PFSK-1 (cell line): ENCODE measurements around the genes NEMP1, LRP1, STAC3 and MBD6.

DNA sequence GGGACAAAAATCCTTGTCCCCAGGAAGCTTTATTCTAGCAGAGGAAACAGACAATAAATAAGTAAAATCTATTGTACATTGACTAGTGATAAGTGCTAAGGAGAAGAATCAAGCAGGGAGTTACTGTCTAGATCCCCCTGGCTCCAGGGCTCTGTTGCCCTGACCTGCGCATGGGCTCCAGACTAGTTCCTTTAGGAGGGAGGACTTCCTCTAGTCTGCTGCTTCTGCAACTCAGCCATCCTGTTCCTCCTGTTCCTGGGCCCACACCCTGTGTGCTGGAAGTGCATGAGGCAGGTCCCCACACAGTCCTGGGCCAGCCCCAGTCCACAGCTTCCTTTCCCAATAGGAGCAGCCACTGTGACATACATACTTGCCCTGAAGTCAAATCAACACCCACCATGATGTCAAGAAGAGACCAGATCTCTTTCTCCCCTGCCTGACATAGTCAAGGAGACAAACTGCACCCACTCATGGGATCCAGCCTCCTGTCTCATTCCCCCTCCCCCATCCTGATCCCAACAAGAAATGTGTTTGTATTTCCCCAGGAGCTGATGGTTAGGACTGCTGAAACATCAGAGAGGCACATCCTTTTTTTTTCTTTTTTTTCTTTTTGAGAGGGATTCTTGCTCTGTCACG, 1.3 kb downstream of the SDR9C7 start:
- RRBS: no CpG with 5 or more reads among the region's 2 CpGs

- RRBS: no CpG with 5 or more reads among the region's 3 CpGs
These were observed 1.1 kb upstream of the MYO1A start for GRCh38 chr12:57050840-57051628.

DNA sequence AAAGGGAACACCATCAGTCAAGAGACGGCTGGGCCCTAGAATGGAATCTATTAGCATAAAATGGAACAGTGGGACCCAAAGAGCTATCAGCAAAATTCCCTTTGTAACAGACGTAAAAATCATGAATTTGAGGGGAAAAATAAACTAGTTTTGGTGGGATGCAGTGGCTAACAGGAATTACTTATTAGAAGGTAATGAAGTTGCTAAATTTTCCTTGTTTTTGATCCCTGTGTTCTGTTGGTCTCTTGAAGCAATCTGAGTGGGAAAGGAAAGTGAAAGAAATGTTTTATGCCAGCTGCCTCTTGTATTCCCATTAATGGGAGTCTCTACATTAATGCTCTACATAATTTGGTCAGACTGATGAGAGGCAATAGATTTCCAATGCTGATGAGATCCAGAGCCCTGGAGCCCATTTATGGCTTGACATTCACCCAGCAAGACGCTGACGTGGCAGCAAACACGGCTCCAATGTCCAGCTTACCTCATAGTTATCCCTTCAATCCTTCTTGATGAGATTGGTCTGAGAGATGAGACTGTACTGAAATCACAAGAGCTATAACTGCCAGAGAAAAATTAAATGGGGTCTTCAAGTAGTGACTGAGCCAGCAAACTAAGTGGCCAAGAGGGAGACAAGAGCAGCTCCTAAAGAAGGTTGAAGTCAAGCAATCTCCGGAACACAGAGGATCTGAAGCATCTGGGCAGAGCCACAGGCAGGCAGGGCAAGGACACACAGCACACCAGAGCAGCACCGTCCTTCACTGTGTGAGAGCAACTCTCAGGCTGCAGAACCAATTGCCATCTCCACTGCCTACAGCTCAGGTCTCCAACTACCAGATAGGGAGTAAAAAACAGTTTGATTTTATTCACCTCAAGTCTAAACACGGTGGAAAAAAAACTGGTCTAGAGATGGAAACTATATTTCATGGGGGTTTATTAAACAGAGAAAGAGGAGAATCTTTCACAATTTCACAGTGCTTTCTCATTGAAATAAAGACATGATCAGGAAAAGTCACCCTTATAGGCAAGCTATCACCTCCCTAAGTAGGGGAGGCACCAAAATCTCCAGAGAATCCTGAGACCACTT, 7.2 kb upstream of the MYO1A start:
- RRBS: no CpG with 5 or more reads among the region's 8 CpGs

DNA sequence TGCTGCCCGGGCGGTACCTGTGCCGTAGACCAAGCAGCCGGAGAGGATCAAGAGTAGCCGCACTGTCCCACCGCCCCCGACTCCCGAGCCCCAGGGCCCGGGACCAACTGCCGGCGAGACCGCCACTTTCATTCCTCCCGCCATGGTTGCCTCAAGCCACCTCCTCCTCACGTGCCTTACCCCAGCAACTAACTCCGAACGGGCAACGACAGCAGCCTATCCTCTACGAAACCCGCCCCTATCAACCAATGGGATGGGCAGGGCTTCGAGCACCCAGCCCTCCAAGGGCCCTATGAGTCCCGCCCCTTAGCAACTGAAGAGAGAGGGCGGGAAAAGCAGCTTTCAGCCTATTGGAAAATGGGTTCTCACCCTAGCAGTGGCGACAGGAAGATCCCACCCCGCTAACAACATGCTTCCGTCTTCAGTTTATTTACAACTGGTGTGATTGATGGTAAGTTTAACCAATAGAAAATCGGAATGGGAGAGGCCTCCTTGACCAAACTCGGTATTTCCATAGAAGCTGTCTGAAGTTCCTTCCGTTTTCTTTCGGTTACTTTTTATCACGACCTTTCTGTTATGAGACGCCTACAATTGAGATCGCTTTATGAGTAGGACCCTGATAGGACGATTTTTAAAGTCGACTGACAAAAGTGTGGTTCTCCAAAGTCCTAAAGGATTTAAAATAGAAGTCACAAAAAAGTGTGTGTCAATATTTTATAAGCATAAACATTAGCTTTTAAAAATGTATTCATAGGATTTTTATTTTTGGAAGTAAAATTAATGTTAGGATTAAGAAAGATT, at the start of gene NEMP1:
TSS of gene NEMP1 (minus strand) at position 190 of the 801 bp plus-strand sequence.
- RRBS: 2% methylated on average over 7 of the region's 34 CpGs

DNA sequence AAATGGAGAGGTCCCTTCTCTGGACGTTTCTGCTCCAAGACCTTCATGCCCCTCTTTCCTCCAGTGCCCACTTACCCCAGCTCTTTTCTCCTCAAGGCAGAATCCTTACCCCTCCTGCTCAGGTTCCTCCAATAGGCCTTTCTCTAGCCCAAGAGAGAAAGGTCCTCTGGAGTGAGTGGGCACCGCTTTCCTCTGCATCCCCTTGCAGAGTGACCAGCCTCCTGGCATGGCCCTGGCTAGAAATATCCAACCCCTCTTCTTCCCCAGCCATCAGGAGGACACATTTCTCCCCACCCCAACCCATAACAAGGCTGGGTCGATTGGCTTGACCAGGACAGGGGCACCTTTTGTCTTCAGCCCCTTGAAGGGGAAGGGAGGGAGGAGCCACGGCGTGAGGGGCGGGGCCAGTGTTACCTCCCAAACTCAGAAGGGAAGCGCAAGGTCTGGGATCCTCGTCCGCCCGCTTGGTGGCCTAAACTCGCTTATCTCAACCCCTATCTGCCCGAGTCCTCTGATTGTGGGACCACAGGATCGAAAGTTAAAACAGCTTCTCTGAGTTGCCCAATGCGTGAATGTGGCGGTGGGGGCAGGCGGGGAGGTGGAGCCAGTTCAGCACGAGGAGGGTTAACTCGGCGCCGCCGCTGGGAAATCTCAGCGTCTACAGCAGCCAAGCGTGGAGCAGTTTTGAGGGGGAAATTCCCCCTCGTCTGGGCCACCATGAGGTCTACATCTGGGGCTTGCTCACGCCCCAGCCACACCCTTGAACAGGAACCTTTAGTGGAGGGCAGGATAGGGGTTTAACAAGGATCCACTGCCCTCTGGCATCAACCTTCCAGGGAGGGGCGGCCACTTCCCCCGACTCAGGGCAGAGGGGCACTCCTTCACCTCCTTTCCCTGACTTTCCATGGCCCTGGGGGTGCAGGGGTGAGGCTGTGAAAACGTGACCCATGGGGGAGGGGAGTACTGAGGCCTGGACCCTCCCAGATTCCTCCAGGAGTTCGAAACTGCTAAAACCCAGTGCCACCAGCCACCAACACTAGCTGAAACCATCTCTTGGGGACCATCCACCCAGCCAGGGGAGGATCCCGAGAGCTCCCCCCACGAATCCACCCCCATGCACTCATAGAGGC, 829 bp downstream of the STAT6 start:
- RRBS: no CpG with 5 or more reads among the region's 31 CpGs

GRCh38 chr12:57128193-57129235, at the start of gene LRP1:
Gene LRP1 (plus strand): TSS chr12:57128483.
- RRBS: 2% methylated on average over 13 of the region's 59 CpGs

GRCh38 chr12:57135358-57135835, 7.1 kb downstream of the LRP1 start:
- RRBS: no CpG with 5 or more reads among the region's 5 CpGs

DNA sequence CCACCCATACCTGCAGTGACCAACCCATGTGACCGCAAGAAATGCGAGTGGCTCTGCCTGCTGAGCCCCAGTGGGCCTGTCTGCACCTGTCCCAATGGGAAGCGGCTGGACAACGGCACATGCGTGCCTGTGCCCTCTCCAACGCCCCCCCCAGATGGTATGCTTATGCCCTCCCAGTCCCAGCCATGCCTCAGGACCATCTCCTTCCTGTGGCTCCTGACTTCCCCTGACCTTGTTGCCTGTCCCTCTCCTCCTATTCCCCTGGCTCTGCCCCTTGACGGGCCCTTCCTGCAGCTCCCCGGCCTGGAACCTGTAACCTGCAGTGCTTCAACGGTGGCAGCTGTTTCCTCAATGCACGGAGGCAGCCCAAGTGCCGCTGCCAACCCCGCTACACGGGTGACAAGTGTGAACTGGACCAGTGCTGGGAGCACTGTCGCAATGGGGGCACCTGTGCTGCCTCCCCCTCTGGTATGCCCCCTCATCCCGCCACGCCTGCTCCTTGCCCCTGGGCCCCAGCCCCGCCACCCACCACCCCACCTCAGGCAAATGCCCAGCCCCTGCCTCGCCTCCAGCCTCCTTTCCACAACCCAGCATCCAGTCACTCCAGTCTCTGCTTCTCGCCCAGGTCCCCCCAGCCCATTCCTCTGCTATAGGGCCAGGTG, 6.5 kb upstream of the NXPH4 start:
- RRBS: no CpG with 5 or more reads among the region's 19 CpGs

DNA sequence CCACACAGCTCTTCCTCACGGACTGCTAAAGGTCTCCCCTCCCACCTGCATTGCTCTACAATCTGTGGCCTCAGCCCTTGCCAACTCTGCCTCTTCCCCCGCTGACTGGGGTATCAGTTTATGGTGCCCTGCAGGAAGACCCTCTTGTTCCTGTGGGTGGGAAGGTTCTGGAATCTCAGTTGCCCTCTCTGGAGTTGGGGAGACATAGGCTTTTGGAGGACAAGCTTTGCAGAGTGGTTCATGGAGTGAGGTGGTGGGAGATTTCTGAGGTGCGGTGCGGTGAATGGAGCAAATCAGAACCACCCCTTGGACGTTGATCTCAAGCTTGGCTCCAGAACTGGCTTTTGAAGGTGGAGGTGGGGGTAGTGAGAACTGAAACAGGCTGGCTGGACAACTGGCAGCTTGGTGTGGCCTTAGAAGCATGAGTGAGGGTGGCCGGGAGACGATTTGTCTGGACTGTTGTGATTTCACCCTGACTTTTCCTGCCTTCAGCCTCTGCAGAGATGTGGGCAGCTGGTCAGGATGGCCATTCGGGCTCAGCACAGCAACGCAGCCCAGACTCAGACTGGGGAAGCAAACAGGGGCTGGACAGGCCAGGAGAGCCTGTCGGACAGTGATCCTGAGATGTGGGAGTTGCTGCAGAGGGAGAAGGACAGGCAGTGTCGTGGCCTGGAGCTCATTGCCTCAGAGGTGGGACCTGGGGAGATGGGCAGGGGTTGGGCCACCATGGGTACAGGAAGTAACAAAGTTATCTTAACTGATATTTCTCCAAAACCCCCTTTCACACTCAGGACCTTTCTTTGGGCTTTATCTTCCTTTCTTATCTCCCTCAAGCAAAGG, 1.0 kb downstream of the SHMT2 start:
- RRBS: no CpG with 5 or more reads among the region's 11 CpGs

GRCh38 chr12:57232317-57232954, 2.9 kb downstream of the SHMT2 start:
- RRBS: 100% methylated on average over 2 of the region's 17 CpGs

DNA sequence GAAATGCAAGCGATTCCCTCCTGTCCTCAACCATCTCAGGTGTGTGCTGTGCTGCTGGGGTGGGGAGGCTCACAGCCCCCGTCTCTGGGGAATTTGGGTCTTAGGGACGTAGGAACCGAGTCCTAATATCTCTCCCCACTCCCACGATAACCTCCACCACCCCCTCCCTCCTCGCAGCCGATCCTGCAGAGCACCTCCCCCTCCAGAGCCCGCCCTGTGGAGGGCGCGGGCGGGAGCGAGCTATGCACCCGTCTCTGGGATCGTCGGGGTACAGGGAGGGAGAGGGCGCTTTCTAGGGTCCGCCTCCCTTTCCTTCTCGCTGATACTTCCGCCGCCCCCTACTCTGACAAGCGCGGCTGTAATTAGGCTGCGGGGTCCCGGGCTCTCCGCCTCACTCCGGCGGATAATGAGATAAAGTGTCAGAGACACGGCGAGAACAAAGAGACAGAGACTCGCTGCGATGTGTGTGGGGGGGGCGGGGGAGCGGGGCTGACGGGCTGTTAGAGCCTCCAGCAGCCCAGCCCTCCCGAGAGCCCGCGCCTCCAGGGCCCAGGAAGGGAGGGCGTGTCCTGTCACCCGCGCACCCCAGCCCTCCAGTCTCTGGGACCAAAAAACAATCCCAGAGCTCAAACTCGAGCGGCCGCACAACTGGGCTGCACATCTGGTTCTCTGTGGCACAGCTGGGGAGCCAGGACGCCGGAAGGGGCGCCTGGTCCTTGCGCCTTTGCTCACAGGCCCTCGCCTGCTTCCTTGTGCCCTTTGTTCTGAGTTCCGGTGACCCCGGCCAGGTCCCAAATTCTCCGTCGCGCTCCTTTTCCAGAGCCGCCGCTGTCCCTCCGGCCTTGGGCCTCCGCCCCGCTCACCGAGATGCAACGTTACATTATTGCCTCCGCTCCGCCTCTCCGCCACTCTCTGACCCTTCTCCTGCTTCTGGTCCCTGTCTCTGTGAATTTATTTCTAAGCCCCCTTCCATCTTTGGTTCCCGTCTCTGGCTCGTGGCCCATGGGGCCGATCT, 1.3 kb upstream of the NDUFA4L2 start:
- RRBS: 83% methylated on average over 12 of the region's 66 CpGs

DNA sequence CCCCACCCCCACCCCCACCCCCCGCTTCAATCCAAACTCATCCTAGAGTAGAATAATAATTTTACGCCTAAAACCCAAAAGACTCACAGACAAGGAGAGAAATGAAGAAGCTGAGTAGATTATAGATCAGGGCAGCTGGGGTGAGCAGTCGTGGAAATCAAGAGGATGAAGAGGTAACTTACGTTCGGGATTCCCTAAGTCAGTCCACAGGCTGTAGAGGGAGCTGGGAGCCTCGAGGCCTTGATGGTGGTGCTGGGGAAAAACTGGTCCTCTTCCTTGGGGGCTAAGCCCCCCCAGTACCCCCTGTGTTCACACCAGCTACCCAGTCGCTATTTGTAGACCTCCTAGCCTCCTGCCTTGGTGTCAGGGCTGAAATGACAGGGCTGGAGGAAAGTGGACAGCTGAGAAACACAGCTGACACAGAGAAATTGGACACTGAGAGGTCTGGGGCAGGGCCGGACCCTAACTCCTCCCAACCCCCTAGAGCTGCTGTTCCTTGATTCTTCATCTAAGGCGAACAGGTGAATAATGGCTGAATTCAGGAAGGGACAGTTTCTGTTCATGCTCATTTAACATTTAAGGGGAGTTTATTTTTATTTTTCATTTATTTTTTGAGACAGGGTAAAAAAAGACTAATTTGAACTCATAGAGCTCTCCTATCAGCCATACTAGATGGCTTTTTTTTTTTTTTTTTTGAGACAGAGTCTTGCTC, at the start of gene STAC3:
TSS of gene STAC3 (minus strand) at position 377 of the 712 bp plus-strand sequence.
- RRBS: no CpG with 5 or more reads among the region's 9 CpGs

GRCh38 chr12:57388840-57389553, 41.8 kb downstream of the R3HDM2 start:
- RRBS: no CpG with 5 or more reads among the region's 4 CpGs

GRCh38 chr12:57419743-57420407, 11.0 kb downstream of the R3HDM2 start:
- RRBS: no CpG with 5 or more reads among the region's 3 CpGs

DNA sequence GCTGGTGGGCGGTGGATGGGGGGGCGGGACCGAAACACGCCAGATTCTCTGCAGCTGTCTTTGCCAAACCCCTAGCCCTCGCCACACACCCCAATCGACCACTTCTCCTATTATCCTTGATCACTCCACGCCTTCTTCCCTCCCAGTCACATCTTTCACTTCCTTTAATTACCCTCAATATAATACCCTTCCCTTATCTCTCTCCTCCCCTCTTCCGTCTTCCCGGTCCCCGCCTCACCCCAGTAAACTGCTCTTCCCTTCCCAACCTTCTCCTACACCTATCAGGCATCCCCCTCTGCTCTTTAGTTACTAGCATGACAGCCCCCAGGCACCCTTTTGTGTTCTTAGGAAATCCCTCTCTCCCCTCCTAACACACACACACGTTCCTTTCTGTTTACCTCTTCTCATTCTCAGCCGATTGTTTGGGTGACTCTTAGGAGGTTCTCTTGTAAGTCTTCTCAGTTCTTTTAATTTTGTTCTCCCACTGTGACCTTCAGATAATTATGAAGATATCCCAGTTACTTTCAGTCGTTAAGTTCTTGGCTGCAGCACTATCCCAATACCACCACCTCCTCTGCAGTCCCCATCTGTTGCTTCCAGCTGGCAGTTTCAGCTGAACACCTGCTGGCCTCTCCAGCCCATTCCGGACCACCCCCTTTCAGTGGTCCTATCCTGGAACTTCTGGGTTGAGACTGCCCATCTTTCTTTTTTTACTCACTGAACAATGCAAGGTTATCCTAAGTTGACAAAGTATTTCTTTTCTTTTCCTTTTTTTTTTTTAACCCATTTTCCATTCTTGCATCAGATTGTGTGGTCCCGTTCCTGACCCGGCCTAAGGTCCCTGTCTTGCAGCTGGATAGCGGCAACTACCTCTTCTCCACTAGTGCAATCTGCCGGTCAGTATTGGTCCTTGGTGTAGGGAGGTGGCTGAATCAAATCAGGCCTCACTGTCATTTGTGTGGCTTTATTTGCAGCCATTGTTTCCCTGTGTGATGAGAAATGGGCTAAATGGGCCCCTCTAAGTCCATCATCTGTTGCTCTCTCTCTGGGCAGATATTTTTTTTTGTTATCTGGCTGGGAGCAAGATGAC, 691 bp downstream of the MARS1 start:
- RRBS: 27% methylated on average over 3 of the region's 18 CpGs

DNA sequence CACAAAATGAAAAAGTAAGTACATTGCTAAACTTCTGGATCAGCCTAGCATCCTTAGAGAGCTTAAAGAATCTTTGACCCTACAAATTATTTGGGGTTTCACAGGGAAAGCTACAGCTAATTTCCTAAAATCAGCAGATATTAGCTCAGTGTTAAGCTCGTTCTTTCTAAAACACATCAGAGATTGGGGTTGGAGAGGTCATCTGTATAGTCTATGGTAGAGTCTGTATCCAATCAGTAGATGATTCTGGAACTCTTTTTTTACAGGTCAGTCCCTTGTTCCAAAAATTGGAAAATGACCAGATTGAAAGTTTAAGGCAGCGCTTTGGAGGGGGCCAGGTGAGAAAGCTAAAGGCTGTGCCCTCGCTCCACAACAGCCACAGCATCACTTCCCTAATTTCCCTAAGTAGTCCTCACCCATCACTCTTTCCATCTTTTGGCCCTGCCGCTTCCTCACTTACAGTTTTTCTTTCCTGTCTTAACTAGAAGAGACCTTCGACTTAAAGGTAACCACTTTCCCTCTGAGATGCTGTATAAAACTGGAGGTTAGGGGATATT, 4.6 kb downstream of the DDIT3 start:
- RRBS: no CpG with 5 or more reads among the region's 5 CpGs

DNA sequence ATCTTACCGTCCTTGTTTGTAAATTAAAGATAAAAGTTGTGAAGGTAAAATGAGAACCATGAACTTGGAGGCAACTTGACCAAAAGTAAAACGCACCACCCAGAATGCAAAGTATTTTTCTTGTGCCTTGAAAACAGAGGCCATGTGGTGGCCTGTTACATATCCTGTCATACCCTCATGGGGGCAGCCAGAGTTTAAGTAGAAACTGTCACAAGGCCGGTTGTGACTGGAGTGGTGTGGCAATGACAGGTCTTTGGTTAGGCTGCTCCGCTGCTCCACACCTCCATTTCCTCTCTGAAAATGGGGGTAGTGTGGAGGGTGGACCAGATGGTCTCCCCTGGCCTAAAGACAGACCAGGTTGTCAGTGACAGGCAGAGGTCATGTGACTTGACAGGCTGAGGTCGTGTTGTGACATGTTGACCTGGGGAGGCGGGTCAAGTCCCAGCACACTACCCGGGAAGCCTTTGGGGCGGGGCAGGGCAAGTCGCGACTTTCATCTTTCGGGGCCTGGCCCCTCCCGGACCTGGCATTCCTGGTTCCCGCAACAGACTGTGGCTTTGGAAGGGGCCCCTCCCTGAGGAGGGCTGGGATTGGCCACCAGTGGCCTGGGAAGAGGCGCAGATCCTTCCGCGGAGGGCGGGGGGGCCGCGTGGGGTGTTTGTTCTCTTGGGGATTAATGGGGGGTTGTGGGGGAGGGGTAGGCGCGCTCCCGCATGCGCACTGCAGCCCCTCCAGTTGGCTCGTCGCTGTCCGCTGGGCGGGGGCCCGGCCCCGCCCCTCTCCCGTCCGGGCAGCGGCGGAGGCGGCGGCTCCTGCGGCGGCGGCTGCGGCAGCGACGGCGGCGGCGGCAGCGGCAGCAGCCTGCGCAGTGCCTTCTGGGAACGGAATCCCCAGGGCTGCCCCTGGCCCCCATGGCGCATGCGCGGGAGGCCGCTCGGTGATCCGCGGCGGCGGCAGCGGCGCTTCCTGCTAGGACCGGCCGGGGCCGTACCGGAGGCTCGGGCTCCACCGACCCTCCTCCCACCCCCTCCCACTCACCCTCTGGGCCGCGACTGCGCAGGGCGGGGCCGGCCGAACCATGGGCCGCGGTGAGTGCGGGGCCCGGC, at the start of gene MBD6:
TSS of gene MBD6 (plus strand) at position 901 of the 1,106 bp plus-strand sequence.
- RRBS: 2% methylated on average over 14 of the region's 74 CpGs

- RRBS: no CpG with 5 or more reads among the region's 46 CpGs
These were observed 790 bp downstream of the DCTN2 start for GRCh38 chr12:57545794-57547010.

GRCh38 chr12:57694494-57694982, 606 bp downstream of the OS9 start:
- RRBS: no CpG with 5 or more reads among the region's 14 CpGs

- RRBS: 2% methylated on average over 52 of the region's 86 CpGs
These were observed 696 bp downstream of the MARCHF9 start for GRCh38 chr12:57755368-57756229.